Cerebral cortex (tissue), 2 donors: ENCODE measurements around the genes USP46, RASL11B and SCFD2.

- PRO-cap, 2 experiments = no peak in any of the 2 experiments
These were observed 7.6 kb downstream of the DCUN1D4 start for GRCh38 chr4:51850426-51851039.

- PRO-cap, 2 experiments = no peak in any of the 2 experiments
These were observed 8.2 kb downstream of the DCUN1D4 start for GRCh38 chr4:51851074-51851540.

GRCh38 chr4:52466188-52466508, 193.0 kb downstream of the USP46 start:
- PRO-cap, 2 experiments = no peak in any of the 2 experiments

GRCh38 chr4:52485874-52486258, 173.2 kb downstream of the USP46 start:
- PRO-cap, 2 experiments = no peak in any of the 2 experiments

- PRO-cap, 2 experiments = no peak in any of the 2 experiments
These were observed 107.7 kb downstream of the USP46 start for GRCh38 chr4:52551403-52551865.

DNA sequence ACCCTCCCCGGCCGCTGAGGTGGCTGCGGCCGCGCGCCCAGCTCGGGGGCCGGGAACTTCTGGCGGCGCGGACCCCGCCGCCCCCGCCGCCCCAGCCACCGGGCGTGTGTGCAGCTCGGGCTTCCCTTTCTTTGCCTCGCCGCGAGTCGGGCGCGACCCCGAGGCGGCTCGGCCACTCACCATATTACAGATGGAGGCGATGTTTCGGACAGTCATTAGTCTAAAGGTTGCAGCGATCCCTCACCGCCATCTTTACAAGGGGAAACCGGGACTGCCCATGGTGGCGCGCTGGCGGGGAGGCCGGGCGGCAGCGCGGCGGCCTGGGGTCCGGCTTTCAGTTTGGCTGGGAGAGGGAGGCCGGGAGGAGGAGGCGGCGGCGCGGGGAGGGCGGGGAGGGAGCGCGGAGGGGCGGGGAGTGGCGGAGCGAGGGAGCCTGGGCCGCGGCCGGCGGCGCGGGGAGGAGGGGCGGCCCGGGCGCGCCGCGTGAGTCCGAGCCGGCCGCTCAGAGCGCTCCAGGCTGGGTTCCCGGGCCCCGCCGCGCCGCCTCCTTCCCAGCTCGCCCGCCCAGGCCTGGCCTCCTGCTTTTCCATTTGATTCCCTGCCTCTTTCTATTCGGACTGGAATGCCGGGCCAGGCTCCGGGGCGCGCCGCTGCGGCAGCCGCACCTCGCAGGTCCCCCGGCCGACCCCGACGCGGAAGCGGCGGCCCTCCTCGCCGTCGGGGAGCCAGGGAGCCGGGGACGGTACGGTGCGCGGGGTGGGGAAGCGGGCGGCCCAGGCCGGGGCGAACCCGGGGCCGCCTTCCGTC, at the start of gene USP46:
Gene USP46, minus strand, starts transcription at position 367 of the 807 bp plus-strand sequence.
- PRO-cap, 2 experiments = peak in 2 of 2 experiments; most common plus-strand start position 505 of the sequence (in 1); most common minus-strand start position 341 of the sequence (in 2)

- PRO-cap, 2 experiments = no peak in any of the 2 experiments
These were observed 3.3 kb upstream of the USP46 start for GRCh38 chr4:52662256-52662928.

GRCh38 chr4:52861401-52862386, at the start of gene RASL11B:
TSS of gene RASL11B (plus strand) at chr4:52862317.
- PRO-cap, 2 experiments = peak in 2 of 2 experiments; most common plus-strand start chr4:52862317 (in 2); most common minus-strand start chr4:52862203 (in 1)

DNA sequence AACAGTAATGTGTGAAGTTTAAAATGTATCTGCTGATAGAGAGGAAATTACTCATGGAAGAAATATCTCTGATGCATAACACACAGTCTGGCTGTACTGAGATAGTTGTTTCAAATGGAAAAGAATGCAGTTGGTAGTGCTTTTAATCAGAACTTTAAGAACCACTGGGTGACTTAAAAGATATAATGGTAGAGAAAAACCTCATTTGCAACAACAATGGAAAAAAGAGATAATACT, 239.2 kb downstream of the RASL11B start:
- PRO-cap, 2 experiments = no peak in any of the 2 experiments

GRCh38 chr4:53365539-53366357, at the start of gene SCFD2:
TSS of gene SCFD2 (minus strand) at chr4:53366061.
- PRO-cap, 2 experiments = peak in 1 of 2 experiments; most common plus-strand start chr4:53366222 (in 1); most common minus-strand start chr4:53366061 (in 1)

DNA sequence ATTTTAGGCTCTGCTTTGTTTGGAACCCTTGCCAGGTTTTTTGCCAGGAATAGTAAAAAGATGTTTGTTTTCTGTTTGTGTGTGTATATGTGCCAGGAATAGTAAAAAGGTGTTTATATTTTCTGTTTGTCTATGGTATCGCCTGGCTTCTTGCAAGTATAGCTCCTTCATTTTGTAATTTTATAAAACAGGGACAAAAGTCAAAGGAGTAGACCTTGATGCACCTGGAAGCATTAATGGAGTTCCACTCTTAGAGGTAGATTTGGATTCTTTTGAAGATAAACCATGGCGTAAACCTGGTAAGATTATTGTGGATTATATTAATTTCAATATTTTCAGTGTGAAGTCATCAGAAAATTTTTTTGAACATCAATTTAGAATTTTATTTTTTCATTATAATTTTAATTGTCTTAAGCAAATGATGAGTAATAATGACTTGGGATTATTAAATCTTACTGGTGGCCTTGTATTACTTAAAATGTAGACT, 12.9 kb downstream of the FIP1L1 start:
- PRO-cap, 2 experiments = no peak in any of the 2 experiments

GRCh38 chr4:53959437-53959847, 105.0 kb downstream of the CHIC2 start:
- PRO-cap, 2 experiments = no peak in any of the 2 experiments

GRCh38 chr4:54062890-54063678, 1.3 kb downstream of the CHIC2 start:
- PRO-cap, 2 experiments = no peak in any of the 2 experiments

DNA sequence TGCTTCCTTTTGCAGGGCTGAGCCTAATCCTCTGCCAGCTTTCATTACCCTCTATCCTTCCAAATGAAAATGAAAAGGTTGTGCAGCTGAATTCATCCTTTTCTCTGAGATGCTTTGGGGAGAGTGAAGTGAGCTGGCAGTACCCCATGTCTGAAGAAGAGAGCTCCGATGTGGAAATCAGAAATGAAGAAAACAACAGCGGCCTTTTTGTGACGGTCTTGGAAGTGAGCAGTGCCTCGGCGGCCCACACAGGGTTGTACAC, 31.9 kb downstream of the PDGFRA start:
- PRO-cap, 2 experiments = no peak in any of the 2 experiments

- PRO-cap, 2 experiments = no peak in any of the 2 experiments
These were observed 9.5 kb downstream of the KIT start for GRCh38 chr4:54667058-54667793.

GRCh38 chr4:55172668-55173188, 47.3 kb upstream of the KDR start:
- PRO-cap, 2 experiments = no peak in any of the 2 experiments

DNA sequence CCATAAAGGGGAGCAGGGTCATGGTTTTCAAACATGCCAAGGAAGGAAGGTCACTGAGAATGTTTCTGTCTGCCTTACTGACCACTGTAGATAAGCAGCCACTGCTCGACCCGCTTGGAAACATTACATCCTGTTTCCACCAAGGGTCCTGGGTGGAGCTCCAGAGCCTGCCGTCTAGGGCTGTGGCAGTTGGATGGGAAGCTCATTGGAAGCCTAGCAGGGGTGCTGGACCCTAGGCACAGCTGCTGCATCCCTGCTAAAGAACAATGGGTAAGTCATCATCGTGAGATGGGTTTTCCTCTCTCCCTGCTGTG, 76.1 kb upstream of the SRD5A3 start:
- PRO-cap, 2 experiments = no peak in any of the 2 experiments

- PRO-cap, 2 experiments = no peak in any of the 2 experiments
These were observed 522 bp downstream of the TMEM165 start for GRCh38 chr4:55396277-55396681.

- PRO-cap, 2 experiments = no peak in any of the 2 experiments
These were observed 562 bp upstream of the CRACD start for GRCh38 chr4:56048309-56048762.

DNA sequence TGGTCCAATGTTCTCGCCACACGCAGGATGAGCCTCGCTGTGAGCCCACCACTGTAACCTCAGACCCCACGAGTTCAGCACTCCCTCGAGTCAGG, 288 bp upstream of the CRACD start:
- PRO-cap, 2 experiments = no peak in any of the 2 experiments